HCT116 (cell line): ENCODE data around the genes CLEC3B and MYL3.

DNA sequence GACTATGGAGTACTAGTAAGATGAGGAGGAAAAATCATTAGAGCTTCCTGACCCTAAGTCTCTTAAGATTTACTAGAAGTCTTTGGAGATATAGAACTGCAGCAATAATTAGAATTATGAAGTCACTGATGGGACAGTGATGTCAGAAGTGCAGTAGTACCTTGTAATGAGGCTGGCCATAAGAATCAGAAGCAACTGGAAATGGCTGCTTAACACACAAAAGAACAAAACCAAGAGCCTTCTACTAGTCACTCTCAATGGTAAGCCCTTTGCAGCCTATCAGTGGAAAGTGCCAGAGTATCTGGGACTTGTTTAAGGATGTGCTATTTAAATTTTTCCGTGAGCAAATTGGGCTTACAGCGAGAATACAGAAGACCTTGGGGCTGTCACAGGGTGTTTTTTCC, 37.4 kb downstream of the KIF15 start:
- RRBS: no CpG with 5 or more reads among the region's 2 CpGs

DNA sequence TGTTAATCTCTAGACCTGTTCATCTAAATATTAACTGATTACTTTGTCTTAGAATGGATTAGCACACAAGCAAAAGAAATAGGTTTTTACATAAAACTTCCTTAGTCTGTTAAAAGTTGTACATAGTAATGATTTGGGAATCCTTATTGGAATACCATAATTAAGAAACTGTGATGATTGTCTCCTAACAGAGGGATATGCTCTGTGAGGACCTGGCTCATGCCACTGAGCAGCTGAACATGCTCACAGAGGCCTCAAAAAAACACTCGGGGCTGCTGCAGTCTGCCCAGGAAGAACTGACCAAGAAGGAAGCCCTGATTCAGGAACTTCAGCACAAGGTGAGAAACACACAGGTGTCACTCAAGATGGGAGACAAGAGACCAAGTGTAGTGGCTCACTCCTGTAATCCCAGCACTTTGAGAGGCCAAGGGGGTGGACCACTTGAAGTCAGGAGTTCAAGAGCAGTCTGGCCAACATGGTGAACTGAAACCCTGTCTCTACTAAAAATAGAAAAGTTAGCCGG, 23.6 kb upstream of the TMEM42 start:
- RRBS: no CpG with 5 or more reads among the region's 2 CpGs

DNA sequence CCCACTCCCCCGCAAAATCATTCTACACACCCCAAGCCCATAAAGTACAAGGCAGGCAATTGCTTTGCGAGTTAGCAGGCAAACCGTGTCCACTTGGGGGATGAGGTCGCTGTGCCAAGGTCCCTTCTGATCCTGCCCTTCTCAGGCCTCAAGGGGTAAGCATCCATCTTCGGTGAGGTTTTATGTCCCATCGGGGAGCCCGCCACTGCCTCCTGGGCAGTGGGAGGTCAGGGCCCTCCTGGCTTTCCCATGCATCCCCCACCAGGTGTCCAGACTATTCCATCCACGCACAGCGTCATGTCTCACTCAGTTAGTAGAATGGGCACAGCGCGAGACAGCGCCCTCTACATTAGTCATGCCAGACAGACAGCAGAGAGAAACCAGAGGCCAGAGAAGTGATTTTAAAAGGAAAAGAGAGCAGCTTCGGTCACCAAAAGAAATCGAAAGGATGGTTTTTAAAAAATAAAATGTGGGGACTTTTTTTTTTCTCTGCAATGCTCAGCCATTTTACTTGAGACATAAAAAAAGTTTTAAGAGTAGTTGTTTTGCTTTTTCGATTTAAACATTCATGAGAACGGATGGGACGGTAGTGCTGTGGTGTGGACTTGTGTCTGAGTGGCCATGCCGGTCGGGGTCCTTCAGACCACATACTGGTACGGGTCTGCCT, 49.8 kb downstream of the ZDHHC3 start:
- RRBS: no CpG with 5 or more reads among the region's 20 CpGs

- RRBS: no CpG with 5 or more reads among the region's 4 CpGs
These were observed 24.2 kb downstream of the ZDHHC3 start for GRCh38 chr3:44951735-44952217.

DNA sequence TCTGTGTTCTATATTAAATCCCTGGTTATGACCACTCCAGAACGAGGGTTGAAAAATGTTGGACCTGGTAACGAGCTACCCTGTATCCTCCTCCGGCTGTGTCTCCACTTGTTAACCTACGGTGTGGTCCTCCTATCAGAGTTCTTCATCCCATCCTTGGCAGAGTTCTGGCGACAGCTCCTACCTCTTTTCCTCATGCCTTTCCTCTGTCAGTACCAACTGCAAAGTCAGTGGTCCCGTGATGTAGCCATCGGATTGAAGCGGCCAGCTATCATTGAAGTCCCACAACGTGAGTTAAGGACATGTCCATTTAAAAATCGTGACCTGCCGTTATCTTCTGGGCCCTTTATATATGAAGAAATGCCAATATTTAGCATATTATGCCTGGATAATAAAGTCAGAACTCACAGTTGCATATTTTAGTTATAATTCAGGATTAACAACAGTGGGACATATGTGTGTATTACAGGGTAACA, 1.1 kb downstream of the EXOSC7 start:
- RRBS: no CpG with 5 or more reads among the region's 11 CpGs

GRCh38 chr3:45025804-45026415, at the start of gene CLEC3B:
Gene CLEC3B, plus strand, starts transcription at chr3:45026303.
- RRBS: no CpG with 5 or more reads among the region's 15 CpGs

DNA sequence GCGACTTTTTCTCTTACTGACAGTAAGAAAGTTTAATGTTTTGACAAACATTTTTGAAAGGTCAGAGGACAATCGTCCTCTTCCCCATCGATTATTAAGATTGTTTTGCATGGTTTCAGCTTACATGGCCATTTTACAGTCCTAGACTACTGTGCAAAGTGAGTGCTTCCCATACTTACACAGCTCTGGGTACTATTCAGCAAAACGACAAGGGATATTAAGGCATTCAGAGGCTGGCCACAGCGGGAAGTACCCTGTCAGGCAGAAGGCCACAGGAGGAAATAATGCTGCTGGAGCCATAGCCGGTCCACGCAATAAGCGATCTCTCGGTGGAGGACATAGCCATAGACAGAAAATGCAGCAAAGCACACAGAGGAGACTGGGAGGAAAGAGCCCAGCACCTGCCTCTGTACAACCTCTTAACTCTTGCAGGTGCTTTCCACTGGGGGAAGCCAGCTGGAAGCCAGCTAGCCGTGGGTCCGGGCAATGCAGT, 19.7 kb downstream of the CLEC3B start:
- RRBS: no CpG with 5 or more reads among the region's 11 CpGs

DNA sequence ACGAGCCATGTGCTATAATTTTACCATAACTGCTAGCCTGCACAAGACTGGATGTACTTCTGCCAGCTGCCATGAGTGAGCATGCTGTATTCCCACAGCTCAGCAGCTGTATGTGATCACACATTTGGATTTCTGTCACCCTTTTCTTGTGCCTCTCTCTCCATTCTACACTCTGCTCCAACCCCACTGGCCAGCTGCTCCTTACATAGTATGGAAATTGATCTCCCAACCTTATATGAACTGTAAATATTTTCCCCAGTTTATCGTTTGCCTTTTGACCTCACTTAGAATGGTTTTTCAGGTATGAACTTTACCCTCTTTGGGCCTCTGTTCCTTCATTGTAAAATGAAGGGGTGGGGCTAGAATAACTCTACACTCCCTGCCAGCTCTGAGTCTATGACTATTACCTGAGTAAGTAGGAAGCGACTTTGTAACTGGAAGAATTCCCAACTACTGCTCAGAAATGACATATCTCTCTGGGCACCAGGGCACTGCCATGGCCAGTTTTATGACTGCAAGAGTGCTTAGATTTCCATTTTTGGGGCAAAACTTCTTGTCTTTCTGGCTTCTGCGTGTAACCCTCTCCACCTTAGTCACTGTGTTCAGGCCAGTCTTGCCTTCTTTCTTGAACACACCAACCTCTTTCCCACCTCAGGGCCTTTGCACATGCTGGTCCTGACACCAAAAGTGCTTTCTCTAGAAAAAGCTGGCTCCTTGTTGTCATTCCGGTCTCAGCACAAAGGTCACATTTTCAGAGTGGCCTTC, 25.9 kb downstream of the CDCP1 start:
- RRBS: no CpG with 5 or more reads among the region's 5 CpGs

DNA sequence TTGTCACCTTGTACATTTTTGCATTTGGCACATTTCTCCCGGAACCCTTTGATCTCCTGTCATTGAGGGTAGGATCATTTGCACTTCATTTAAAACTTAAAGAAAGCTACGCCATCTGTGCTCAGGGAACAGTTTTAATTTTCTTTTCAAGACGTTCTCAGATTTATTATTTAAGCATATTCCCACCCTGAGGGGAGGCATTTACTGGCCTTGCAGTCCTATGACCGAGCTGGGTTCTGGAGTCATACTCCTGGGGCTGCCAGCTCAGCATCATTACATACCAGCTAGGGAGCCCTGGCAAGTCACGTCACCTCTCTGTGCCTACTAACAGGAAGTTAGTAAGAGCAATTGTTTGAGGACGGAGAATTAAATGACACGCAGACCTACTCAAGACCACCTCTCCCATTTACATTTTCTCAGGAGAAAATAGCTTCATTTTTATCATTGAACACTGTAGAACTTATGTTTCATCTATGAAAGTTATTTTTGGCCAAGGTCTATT, 5.8 kb downstream of the CDCP1 start:
- RRBS: no CpG with 5 or more reads among the region's 7 CpGs

DNA sequence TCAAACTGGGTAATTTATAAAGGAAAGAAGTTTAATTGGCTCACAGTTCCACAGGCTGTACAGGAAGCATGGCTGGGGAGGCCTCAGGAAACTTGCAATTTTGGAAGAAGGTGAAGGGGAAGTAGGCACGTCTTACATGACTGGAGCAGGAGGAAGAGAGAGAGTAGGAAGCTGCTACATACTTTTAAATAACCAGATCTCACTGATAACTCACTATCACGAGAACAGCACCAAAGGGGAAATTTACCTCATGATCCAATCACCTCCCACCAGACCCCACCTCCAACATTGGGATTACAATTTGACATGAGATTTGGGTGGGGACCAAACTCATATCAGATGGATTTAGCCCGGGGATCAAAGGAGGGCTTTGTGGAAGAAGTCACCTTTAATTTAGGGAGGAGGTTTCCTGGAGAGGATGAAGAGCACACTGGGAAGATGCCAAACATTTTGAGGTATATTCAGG, 4.7 kb downstream of the SLC6A20 start:
- RRBS: no CpG with 5 or more reads among the region's 3 CpGs

DNA sequence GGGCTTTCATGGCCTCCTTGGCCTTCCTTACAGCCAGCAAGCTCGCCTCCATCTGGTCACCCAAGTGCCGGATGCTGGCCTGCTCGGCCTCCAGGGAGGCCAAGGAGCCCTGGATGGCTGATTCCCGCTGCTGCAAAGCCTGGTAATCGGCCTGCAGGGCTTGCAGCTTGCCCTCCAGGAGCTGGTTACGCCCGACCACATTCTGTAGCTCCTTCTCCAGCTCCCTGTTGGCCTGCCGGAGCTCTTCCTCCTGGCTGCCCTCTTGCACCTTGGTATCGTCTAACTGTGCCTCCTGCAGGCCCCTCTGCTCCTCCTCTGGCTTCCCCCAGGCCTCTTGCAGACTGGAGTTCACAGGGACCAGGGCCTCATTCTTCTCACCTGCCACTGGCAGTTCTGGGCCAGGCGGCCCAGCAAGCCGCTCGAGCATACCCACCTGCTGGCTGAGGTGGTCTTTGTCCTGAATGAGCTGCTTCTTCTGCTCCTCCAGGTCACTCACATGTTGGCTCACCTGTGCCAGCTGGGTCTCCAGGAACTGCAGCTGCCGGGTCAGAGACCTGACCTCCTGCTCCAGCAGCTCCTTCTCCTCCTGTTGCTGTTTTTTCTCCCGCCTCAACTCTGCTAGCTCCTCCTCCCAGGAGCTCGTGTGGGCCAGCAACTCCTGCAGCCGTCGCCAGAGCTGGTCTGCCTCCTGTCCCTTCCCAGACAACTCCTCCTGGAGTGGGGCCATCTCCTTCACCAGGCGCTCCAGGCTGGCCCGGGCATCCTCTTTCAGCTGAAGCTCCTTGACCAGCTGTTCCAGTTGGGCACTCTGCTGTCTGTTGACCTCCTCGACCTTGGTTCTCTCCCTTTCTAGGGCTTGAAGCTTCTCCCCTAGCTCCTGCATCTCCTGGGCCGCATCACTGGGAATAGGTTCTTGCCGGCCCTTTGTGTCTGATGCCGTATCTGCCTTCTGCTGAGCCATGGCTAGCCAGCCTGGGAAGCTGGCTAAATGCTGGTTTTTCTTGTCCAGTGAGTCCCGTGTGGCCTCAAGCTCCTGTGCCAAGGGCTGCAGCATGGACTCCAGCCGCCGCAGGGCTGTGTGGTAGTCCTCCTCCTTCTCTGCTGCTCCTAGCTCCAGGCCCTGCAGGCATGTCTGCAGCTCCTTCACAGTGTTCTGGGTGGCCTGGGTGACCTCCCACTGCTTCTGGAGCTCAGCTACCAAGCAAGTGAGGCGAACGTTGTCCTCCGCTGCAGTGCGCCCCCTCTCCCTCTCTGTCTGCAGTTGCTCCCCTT, 24.4 kb downstream of the CXCR6 start:
- RRBS: no CpG with 5 or more reads among the region's 30 CpGs

DNA sequence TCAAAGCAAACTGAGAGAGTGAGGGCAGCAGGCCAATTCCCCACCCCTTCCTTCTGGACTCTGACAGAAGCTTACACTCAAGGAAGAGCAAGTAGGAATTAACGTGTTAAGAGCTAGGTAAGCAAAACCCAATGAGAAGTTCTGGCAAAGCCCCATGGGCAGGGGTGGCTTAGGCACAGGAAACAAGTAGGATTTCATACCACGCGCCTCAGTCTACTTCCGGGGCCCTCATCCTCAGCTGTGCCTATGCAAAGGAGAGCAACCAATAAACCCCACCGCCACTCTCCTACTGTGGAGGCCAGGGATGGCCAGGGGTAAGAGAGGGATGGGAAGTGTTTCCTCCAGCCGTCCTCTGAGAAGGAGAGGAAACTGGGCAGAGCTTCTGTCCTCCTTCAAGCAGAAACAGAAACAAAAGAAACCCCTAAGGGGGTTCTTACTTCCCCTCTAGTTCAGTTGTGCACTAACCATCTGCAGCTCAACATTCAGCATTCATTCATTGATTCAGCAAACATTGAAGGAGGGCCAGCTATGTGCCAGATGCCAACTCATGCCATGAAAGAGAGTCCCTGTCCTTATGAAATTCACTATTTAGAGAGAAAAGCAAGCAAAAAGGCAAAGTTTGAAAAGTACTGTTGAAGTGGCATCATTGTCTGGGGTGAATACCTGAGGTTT, 12.7 kb downstream of the CCR5 start:
- RRBS: no CpG with 5 or more reads among the region's 6 CpGs

- RRBS: no CpG with 5 or more reads among the region's 5 CpGs
These were observed 15.4 kb downstream of the CCR5 start for GRCh38 chr3:46386001-46386754.

DNA sequence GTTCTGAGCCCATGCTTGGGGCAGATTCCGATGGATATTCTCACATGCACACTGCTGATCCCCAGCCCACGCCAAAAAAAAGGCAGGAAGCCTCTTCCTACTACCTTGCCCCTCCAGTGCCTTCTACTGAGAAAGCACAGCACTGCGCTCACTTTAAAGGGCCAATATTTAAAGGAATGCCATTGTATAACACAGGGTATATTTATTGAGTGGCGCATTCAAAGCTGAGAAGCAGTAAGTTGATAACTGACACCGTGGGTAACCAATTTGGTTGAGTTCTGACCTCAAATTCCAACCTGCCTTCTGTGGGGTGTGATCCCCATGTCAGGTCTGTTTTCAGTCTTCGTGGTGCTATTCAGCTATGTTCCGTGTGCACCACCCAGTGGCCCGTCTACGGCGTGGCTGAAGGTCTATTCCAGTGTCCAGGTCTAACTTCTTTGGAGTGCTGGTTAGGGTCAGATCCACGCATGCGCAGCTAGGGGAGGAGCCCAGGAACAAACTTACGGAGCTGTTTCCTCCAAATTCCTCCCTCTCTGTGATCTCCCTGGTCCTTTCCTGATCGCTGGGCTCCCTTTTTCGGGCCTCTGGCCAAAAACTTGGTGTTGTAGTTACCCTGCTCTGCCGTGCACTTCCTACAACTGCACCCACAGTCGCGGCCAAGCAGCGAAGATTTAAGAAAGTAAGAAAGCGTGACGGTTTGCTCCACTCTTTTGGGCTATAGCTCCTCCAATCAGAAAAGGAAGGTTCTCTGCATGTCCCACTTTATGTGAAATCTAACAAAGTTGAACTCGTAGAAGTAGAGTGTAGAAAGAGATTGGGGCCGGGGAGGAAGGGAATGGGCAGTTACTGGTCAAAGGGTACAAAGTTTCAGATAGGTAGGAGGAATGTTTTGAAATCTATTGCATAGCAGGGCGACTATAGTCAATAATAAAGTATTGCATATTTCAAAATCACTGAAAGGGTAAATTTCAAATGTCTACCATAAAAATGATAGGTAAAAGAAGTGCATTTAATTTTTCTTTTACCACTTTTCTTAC, 7.7 kb downstream of the LRRC2 start:
- RRBS: no CpG with 5 or more reads among the region's 24 CpGs

- RRBS: no CpG with 5 or more reads among the region's 5 CpGs
These were observed 966 bp downstream of the LRRC2 start for GRCh38 chr3:46565131-46565541.

GRCh38 chr3:46585958-46586980, 8.7 kb downstream of the TDGF1 start:
- RRBS: no CpG with 5 or more reads among the region's 8 CpGs

DNA sequence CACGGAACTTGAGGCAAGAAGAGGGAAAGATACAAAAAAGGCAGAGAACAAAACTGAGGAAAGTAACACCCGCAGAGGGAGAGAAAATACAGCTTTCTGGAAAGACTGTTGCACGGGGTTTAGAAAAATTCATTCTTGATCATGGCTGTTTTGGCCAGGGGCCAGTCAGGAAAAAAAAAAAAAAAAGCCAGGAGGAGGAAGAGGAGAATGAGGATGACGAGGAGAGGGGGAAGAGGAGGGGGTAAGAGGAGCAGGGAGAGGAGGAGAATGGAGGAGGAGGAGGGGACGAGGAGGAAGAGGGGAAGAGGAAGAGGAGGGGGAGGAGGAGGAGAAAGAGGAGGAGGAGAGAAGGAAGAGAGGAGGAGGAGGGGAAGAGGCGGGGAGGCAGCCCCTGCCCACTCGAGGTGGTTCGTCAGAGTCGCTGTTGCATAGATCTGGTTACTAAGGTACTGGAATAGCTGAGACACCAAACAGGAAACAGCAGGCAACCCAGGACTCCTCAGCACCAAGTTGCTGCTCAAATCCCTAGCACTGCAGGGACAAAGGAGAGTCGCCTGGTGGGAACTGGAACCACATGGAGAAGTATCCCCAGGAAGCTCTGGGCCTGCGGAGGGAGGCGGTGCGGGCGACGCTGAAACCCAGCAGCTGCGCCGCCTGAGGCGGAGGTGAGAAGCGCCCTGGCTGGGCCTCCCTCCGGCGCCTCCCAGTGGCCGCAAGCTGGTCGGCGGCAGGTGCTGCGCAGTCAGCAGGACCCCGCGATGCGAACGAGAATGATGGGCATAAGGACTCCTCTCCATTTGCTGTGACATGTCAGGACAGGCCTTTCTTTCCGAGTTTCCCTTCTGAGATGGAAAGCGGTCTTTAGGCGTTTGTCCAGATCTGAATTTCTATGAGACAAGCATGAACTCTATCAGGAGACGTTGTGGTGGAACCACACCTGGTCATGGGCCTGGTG, 17.4 kb downstream of the FAM240A start:
- RRBS: no CpG with 5 or more reads among the region's 33 CpGs

GRCh38 chr3:46699920-46700280, 1.3 kb upstream of the TMIE start:
- RRBS: no CpG with 5 or more reads among the region's 5 CpGs

GRCh38 chr3:46863062-46863852, at the start of gene MYL3:
Gene MYL3, minus strand, starts transcription at chr3:46863444.
- RRBS: no CpG with 5 or more reads among the region's 10 CpGs

DNA sequence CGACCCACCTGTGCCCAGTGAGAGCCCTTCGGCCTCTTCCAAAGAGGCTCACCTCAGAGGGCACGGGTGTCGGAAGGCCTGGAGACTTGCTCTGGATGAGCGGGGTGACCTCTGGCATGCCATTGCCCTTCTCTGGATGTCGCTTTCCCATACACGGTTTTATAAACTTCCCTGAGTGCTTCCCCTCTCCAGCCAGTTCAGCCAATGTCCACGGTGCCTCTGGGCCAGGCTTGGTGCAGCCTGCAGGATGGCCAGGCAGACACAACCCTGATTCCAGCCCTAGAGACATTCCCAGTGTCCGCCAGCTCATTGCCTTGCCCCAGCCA, 3.6 kb upstream of the PTH1R start:
- RRBS: no CpG with 5 or more reads among the region's 9 CpGs